NT2/D1 (cell line): Measurements from ENCODE around the genes ALX4 and FREY1.

DNA sequence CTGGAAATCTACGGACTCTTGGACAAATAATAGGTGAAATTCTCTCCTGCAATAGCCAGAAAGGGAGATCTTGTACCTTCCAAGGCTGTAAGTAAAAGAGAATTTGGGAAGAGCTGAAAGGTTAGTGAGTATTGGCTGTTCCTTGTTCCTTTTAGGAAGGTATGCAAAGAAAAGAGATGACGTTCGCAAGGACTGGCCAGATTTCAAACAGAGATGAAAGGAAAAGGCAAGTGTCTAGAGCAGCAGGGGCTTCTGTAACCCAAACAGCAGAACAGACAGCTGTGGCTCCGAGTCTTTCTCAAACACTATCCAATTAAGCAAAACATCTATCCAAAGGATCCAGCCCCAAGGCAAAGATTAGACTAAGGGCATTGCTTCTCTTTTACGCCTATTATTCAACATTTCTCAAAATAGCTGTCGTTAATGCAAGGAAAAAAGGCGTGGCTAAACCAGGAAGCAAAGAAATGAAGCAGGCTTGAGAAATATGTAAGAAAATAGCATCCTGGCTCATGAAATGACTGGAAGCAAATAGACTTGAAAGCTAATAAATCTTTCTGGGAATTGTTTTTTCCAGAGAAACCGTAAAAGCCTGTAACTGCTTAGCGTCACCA lies 19.9 kb downstream of the C11orf96 start:
- RRBS, 2 experiments: no CpG with 5 or more reads among the region's 9 CpGs

DNA sequence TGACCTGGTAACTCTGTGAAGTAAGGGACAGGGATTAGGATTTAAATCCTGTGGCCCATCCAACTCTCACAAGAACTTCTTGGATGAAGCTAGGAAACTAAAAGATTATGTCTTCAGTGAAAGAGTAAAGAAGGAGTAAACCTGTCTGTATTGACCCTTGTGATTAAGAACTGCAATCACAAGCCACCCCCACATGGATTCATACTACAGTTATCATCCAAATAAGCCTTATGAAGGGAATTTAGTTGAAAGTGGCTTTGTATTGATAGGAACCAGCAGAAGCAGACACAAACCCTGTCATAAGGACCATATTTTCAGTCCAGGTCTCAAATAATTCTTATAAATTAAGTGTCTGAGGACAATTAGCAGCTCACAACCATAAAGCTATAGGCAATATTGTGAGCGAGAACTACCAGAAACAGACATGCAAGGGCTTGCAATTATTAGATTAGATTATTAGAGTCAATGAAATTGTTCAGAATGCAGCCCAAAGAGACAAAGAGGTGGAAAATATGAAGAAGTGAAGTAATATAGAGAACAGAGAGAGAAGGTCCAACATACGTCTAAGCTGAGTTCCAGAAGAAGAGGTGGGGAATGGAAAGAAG lies 92.9 kb downstream of the EXT2 start:
- RRBS, 2 experiments: no CpG with 5 or more reads among the region's 2 CpGs

- RRBS, 2 experiments: no CpG with 5 or more reads among the region's 10 CpGs
Measured at GRCh38 chr11:44243948-44244848, 65.7 kb downstream of the ALX4 start.

GRCh38 chr11:44309975-44310763 lies at the start of gene ALX4:
ALX4 (minus strand) TSS chr11:44310139.
- RRBS, 2 experiments: under 1 to 8% methylated on average over 3 of the region's 42 CpGs

DNA sequence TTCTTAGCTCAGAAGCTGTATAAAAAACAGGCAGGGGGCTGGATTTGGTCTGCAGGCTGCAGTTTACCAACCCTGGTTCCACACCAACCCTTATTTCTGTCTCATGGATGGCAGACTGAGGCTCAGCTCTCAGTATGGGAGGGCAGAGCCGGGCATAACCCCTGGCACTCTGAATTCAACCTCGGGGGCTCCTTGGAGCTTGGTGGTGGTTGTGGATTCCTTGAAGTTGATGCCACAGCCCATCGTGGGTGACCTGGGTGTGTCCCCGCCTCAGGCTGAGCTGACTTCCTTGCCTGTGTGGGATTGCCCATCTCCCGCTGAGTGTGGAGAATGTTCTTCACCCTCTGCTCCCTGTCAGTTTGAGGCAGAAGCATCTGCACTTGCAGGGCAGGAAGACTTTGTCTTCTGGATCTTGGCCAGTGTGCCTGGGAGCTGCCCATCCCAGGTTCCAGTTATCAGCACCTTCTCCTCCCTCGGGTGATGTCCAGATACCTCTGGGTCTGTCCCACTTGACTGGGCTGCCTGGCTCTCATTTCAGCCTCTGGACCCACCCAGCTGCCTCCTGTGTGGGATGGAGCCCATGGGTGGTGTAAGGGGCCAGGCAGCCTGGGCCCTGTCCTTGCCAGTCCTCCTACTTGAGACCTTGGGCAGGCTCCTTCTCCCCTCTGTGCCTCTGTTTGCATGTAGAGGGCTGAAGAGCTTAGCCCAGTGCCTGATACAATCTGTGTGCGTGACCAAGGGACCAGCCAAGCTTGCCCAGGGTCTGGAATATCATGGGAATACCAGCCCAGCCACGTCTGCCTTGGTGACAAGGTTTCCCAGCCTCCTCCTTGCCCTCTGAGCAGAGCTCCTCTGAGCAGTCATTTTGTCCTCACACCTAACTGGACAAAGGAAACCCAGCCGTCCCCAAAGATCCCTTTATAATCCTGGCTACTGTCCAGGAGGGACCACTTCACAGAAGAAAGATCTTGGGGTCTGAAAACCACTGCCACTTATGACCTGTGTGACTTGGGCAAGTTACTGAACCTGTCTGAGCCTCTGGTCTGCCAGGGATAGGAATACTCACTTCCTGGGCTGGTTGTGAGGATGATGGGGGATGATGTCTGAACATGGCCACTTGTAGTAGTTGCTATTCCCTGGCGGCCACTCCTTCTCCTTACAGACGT lies 25.6 kb downstream of the CD82 start:
- RRBS, 2 experiments: no CpG with 5 or more reads among the region's 11 CpGs

DNA sequence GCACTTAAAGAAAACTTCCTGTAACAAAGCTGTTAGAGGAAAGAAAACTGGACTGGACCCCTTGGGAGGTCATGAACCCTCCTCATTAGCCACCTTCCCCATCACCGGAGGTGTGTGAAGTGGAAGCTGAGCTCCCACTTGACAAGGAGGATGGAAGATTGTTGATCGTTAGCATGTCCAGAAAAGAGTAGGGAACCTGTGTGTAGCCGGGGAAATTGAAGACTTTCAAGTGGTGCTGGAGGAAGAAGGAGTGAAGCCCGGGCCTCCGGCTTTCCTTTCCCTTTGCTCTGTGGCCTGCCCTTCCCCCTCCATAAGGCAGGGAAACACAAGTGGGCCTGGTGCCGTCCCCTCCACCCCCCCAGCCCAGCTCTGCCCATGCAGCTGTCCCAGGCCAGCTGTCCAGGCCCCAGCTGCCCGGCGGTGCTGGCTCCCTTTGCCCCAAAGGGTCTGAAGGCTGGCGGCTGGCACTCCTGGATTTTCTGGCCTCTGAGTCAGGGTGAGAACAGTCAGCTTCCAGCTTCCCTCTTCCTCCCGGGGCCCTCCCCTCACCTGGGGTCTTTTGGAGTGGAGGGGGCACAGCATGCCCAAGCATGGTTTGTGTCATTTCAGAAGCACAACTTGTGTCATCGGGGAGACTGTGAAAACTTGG lies 27.7 kb downstream of the CD82 start:
- RRBS, 2 experiments: 93 to 99% methylated on average over 2 to 4 of the region's 11 CpGs

DNA sequence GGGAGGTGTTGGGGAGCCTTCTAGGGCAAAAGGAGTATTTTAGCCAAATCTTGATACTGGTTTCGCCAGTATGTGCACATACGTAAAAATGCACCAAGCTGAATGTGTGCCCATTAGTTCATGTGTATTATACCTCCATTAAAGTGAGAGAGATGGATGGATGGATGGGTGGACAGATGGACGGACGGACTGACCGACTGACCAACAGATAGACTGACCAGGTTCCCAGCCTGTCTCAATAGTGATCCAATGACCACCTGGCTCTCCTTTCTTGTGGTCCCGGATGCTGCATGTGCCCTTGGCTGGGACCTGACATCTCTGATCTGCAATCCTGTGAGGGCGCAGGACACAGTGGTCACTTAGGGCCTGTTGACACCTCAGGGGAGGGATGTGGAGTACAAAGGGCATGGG lies 50.3 kb downstream of the CD82 start:
- RRBS, 2 experiments: no CpG with 5 or more reads among the region's 7 CpGs

GRCh38 chr11:44631958-44632241 lies 66.4 kb downstream of the CD82 start:
- RRBS, 2 experiments: no CpG with 5 or more reads among the region's 4 CpGs

- RRBS, 2 experiments: no CpG with 5 or more reads among the region's 4 CpGs
Measured at GRCh38 chr11:44691276-44691507, 35.6 kb upstream of the TSPAN18 start.

GRCh38 chr11:44877951-44878528 lies 72.6 kb downstream of the TP53I11 start:
- RRBS, 2 experiments: no CpG with 5 or more reads among the region's 18 CpGs

DNA sequence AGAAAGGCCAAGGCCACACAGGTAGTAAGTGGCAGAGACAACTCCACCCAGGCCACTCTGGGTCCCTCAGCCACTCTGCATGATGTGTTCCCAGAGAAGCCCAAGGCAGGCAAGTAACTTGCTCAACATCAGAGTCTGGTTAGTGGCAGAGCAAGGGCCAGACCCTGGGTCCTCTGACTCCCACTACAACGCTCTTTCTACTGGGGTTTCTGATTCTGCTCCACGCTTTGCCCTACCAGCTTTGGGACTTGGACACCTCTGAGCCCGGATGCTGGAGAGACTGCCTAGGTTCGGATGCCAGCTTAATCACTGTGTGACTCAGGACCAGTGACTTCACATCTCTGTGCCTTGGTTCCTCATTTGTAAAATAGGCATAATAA lies 67.2 kb downstream of the TP53I11 start:
- RRBS, 2 experiments: no CpG with 5 or more reads among the region's 4 CpGs

DNA sequence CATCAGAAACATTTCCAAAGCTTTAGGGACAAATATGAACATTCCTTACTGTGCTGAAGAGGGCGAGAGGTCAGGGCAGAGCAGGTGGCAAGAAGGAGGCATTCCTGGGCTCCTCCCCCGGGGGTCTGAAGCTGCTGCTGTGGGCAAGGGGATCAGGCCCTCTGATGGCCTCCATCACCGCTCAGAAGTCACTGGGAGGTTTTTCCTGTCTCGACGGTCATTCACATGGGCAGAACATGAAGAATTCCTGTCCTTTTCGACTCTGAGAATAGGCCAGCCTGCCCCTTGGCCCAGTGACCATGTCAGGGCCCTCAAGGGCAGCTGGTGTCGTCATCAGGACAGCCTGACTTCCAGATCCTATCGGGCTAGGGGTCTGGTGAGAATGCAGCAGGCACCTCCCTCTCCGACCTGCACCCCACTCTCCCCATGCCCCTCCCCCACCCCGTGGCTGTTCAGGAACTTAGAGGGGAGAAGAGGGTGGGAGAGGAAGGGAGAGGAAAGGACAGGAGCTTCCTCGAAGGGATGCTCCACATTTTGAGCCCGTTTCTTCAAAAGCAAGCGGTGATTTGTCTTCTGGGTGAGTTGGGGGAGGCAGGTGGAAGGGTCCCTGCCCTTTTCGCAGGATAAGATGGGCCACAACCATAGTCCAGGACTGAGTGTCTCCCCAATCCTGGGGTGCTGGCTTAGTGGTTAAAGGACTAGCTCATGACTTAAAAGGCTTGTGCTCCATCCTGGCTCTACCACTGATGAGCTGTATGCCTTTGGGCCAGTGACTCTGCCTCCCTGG lies 3.5 kb downstream of the TP53I11 start:
- RRBS, 2 experiments: no CpG with 5 or more reads among the region's 14 CpGs

DNA sequence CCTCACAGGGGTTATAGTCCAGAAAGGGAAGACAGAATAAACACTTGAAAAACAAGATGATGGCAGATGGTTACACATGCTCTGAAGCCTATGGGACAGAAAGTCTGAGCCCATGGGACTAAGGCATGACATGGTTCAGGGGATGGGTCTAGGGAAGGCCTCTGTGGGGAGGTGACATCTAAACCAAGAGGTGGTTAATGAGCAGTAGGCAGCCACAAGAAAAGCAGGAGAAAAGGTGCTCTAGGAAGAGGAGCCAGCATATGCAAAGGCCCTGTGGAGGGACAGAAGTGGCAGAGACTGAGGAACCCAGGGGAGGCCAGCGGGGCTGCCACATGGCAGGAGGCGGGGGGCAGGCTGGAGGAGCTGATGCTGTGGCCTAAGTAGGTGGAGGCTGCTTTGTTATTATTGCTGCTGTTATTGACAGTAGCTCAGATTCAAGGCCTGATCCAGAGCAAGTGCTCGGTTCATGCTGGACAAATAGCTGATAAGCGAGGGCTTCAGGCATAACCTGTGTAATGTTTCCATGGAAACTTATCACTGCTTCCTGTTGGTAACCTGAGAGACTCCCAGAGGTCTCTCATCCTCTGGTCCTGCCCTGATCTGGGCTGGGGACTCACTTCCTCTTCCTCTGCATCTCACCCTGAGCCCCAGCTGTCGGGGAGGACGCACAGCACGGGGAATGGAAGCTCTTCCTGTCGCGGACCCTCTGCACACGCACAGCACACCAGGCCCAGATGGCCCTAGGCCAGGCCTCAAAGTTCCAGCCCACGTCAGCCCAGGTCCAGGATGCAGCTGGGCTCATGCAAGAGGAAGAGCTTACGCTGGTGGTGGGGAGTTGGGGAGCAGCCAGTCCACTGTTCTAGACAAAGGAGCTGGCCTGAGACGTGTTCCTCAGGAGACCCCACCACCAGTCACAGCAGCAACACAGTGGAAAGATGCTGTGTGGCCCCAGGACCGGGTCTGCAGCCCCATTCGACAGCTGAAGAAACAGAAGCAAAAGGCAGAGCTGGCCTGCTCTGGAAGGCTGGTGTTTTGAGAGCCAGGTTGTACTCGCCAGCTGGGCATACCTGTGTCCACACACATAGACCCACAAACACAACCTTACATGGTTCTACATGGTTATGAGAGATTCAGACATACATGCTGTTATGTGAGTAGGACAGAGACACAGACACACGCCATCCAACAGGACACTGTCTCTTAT lies 75.3 kb upstream of the TP53I11 start:
- RRBS, 2 experiments: no CpG with 5 or more reads among the region's 17 CpGs

GRCh38 chr11:45080059-45080615 lies 66.3 kb upstream of the PRDM11 start:
- RRBS, 2 experiments: 87% methylated on average over 2 of the region's 10 CpGs; no CpG with 5 or more reads in 1 of the 2 experiments

DNA sequence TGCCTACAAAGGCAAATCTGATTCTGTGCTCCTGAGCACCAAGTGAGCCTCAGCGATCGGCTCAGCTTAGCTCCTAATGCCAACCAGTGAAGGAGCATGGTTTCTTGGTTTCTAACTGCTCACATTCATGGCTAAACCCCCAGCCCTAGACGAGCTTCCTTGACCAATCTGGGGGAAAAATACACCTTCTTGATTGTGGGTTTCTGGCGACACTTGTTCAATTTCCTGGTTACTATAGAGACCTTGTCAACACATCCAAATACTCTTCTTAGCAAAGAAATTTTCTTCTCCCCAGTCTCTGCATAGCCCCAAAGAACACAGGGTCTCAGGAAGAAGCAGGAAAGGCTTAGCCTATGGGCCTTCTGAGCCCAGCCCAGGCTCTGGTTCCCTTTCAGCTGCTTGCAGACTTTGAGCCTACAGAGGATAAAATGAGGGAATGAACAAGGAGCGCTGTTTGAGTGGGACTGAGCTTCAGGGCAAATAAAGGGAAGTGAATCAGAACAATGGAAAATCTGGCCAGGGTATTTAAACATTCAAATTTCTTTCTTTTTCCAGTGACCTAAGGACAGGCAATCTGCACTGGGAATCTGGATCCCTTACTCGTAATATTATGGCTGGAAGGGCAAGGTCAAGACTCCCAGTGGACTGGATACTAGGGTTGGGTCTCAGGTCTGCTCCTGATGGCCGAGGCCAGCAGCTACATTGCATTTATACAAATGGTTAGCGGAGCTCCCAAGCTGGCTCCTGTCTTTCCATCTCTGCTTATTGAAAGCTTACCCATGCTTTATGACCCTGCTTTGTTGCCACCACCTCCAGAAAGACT lies 88.7 kb upstream of the SYT13 start:
- RRBS, 2 experiments: no CpG with 5 or more reads among the region's 8 CpGs

- RRBS, 2 experiments: no CpG with 5 or more reads among the region's 11 CpGs
Measured at GRCh38 chr11:45410621-45411144, 124.5 kb upstream of the SYT13 start.

DNA sequence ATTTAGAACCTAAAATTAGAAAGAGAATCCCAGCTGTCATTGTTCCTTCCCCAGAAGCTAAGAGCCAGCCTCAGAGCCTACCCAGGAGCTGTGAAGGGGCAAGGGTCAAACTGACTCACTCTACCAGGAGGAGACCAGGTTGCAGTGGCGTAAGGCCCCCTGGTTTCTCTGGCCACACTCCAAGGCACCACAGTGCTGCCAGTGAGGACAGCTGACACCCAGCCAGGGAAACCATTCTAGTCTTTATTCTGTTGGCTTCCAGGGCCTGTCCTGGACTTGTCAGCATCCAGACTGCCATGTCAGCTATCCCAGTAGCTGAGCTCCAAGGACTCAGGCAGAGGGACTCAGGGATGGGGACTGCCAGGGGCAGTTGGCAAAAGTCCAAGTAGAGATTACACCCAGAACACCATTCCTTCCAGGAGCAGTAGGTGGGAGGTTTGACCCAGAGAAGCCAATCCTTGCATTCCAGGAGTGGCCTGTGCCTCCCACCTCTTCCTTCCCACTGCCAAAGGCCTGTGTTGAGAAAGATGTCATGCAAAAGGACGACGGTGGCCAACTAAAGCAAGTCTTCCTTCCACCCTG lies 3.7 kb upstream of the MAPK8IP1 start:
- RRBS, 2 experiments: no CpG with 5 or more reads among the region's 3 CpGs

GRCh38 chr11:45896311-45896963 lies 10.6 kb downstream of the FREY1 start:
- RRBS, 2 experiments: 27 to 39% methylated on average over 9 of the region's 19 CpGs

GRCh38 chr11:45900371-45901698 lies 6.2 kb downstream of the FREY1 start:
- RRBS, 2 experiments: 4% methylated on average over 5 of the region's 42 CpGs

DNA sequence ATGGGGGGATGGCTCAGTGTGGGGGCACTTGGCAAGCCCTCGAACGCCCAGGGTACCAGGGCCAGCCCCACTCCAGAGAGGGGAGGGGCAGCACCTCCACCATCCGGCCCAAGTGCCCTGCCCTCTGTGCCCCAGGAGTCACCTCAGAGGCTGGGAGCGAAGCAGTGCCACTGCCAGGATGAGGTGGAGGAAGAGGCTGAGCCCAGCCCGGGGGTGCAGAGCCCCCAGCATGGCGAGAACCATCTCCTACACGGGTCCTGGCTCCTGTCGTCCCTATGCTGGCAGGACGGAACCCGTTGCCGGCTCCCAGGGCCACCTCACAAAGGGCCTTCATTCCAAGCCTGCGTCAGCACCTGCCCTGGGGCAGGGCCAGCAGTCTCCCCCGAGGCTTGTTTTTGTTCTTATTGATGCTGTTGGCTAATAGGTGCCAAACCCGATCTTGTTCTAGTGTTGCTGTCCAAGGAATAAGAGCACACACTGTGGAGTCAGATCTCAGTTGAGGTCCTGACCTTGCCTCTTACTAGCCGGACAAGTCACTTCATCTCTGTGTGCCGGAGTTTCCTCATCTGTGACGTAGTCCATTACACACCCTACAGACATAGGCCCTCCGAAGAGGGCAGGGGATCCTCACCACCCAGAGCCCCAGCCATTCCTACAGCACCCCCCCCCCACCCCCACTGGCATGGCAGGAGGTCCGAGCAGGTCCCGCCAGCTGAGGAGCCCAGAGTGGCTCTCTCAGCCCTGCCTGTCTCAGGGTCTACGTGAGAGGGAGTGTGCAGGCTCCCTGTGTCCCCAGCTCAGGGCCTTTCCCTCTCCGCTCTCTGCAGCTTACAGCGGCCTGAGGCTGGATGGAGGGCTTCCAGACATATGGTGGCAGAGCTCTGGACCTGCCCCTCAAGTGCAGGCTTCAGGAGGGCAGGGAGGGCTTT lies at the start of gene FREY1:
Gene FREY1, minus strand, starts transcription at position 269 of the 929 bp plus-strand sequence.
- RRBS, 2 experiments: 92 to 94% methylated on average over 6 to 7 of the region's 23 CpGs